Vein endothelial cell (primary cell): ENCODE measurements around a stretch of chr18.

DNA sequence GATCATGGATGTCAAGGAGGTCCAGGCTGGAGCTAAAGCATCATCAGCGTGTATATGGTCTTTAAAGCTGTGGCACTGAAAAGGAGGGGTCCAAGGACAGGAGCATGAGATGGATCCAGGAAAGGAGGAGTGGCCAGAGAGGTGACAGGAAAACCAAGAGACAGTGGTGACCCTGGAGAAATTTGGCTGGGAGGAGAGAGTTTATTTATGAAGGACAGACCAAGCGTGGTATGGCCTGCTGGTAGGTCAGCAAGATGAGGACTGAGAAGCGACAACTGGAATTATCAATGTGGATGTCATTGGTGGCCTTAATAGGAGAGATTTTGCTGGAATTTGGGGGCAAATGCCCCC, 219.5 kb downstream of the ALPK2 start:
- CAGE, long polyA plus RNA = no peak

DNA sequence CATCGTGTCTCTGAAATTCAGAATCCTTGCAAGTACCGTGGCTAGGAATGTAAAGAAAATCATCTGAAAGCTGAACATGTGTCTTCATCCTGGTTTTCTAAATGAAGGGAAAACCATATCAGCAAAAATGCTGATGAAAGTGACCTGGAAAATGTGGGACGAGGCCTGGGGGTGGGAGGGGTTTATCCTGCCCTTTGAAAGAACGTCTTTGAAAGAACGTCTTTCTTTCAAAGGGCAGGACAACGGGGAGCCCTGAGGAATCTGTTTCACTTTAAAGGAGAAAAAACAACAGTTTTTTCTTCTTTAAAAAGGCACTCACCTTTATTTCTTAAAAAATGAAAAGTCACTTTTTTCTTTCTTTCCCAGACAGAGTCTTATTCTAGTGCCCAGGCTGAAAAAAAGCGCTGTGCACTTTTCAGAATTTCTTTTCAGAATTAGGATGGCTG, 185.2 kb downstream of the ALPK2 start:
- CAGE, long polyA plus RNA = no peak

GRCh38 chr18:58576685-58577350, 52.1 kb downstream of the ALPK2 start:
- CAGE, long polyA plus RNA = no peak

GRCh38 chr18:58577351-58577748, 51.5 kb downstream of the ALPK2 start:
- CAGE, long polyA plus RNA = no peak

GRCh38 chr18:58592382-58593000, 36.4 kb downstream of the ALPK2 start:
- CAGE, long polyA plus RNA = no peak

DNA sequence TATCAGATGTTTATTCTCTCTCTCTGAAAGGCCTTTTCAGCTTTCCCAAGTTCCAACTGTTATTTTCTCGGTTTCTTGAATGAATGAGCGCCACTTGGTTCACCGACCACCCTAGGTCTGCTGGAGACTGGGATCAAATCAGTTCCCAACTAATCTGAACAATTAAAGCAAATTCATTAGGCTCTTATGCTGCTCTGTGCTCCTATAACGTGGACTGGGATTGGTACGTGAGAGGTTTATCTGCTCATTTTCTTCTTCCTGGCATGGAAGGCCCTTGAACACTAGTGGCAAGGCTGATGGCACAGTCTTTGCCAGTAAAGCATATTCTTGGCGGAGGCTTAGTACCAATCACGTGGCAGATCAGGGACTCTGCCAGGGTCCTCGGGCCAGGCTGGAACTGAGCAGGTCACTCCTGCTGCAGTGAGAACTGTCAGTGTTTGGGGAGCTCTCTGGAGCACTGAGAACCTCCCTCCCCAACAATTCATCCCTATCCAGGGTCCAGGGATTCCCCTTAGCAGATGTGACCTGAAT, 3.6 kb upstream of the ALPK2 start:
- CAGE, long polyA plus RNA = no peak

DNA sequence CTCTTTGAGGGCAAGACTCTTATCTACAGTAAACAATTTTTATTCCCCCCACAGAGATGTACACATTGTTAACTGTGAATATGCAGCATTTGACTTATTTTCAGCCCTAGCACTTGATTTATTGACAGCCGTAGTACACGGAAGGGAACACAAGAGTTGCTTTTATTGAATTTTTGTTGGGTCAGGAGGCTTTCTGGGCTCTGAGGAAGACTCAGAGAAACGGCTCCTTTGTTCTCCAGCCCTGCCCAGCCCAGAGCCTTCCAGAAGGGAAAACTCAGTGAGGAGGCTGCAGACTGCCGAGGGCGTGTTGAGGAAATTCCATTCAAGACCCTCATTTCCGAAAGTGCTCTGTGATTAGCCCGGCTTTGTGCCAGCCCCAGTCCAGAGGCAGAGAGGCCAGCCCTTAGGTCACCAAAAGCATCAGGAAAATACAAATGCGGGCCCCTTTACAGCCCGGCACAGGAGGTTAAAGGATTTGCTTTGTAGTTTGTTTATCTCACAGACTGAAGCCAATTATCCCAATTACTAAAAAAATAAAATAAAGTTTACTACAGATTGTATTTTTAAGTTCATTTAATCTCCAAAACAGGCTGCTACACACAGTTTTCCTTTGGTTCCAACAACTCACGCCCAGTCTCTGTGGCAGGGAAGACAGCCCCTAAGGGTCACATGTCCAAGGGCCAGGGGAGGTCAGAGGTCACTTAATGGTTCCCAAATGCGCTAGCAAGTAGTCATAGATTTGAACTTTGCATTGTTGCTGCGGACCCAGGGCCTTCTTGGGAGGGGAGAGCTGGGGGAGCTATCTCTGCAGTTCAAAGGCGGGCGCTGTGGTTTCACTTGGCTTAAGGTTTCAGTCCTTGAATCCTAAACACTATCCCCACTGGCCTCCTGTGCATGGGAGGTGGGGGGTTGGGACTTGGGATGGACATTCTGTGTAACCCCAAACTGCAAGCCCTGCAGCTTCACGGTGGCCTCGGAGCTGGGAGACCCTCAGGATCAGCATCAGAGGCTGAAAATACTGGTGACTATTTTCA, 75.0 kb upstream of the ZNF532 start:
- CAGE, long polyA plus RNA = no peak

DNA sequence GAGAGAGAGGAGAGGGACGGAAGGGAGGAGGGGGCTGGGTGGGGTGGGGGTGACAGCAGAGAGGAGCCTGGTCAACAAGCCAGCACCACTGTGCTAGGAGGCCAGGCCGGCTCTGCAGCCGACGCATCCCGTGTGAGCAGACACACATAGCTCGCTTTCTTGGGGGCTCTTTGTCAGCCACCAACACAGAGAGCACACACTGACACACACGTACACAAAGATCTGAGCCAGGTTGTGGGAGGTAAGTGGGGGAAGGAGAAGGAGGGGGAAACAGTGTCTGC, 448 bp upstream of the ZNF532 start:
- CAGE, long polyA plus RNA = no peak

DNA sequence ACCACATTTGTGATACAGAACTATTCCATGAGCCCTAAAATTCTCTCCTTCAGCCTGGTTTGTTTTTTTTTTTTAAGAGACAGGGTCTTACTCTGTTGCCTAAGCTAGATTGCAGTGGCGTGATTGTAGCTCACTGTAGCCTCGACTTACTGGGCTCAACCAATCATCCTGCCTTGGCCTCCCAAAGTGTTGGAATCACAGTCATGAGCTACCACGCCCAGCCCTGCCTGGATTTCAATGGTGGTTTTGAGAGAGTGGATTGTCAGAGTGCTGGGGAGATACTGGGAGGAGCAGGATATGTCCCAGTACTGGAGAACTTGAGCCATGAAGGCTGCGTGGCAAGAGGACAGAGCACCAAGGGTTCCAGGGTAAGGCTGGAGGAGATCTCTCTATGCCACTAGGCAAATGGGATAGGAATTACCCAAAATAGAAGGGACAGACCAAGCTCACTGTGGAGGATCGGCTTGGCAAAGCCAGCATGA, 46.2 kb downstream of the ZNF532 start:
- CAGE, long polyA plus RNA = no peak

DNA sequence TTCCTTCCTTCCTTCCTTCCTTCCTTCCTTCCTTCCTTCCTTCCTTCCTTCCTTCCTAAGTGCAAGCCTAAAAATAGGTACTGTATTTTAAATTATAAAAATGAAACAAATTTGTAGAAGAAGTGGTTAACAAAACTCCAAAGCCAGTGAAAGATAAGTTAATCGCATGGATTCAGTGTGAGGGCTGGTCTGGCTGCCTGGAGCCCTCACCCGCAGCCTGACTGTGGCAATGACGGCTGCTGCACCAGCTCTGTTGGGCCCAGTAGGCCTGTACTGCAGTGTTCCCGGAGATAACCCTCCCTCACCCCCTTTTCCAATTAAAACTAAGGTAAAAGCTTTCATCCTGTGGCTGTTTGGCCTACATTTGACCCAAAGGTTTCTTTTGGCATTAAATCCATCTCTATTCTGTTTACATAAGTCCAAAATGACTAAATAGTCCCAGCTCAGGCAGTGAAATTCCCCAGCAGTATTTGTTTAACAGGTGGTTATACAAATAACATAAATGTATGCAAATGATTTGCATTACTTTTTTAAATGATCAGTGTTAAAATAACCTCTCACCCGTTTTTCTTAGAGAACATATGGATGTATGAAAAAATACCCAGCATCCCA, 77.8 kb downstream of the ZNF532 start:
- CAGE, long polyA plus RNA = no peak

DNA sequence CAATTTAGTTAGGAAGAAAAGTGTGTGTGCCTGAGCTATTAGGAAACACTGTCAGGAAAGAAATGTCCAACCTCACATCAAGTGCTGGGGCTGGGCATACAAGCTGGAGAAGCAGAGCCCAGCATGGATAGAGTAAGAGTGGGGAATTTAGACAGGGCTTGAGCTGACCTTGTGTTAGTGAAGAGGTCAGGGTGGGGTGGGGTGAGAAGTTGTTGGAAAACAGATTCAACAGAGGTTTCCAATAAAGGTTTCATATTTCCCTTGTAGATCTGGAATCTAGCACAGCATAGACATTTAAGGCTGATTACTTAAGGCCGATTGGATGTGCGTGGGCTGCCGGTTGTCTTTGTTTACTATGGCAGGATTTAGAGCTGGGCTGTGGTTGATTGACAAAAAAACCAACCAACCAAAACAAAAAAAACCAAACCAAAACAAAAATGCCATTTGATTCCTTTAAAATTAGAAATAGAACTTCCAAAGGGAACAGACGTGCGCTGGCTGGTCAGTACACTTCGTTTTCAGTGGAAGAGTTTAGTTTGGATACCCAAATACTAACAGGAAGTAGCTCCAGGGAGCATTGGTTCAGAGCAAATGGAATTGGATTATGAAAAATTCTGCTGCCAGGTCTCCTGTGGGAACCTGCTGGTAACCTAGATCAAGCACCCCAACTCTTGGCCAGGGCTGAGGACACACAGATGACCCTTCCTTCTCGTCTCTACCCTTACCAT, 114.8 kb upstream of the SEC11C start:
- CAGE, long polyA plus RNA = no peak

DNA sequence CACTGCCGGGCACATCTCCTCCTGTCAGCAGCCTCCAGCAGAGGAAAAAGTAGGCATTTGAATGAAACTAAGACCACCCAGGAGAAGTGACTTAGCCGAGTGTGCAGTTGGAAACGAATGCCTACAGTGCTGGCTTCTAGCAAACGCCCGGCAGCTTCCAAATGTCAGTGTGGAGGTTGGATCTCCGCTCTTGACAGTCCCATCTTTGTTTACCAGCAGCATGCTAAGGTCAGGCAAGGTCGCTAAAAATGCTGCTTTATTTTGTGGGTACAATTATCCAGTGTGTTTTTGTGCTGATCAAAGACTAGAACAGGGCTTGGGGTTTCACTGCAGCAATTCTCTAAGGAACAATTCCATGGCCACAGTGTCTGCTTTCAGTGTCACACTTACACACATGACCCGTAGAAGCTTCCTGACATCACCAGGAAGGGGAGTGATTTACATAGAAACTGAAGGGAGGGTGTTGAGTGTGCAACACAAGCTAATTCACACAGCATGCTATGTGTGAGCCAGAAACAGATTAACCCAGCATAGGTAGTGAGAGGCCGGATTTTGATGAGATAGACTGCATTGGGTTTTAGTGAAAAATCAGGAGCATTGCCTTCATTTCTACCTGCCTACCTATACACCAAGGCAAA, 109.6 kb upstream of the SEC11C start:
- CAGE, long polyA plus RNA = no peak

DNA sequence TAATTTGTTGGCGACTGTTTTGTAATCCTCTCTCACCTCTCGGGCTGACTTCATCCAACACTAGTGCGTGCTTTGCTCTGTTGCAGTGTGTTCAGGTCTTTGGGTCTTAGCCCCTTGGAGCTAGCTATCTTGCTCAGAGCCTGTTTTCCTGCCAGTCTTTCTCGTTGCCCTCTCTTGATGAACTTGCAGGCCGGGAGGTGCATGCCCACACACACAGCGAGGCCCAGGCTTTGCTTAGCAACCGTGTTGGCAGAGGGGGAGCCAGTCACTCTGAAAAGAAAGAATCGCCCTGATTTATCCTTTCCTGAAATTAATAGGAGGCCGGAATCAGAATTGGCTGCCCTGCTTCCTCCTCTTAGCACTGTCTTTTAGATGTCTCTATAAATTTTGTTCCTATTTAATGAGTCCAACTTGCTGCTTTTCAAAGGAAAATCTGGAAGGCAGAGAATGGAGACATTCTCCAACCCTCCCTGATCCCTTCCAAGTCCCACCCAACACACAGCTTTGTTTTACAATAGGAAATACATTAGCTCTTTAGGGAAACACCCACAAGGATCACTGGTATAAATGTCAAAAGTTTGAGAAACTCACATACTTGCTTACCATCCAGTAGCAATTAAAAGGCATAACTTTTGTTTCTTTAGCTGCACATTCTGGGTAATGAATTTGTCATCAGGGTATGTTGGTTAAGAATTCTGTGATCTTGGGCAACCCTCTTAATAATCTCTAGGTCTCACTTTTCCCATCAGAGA, 97.4 kb upstream of the SEC11C start:
- CAGE, long polyA plus RNA = no peak

GRCh38 chr18:59054857-59055482, 84.7 kb upstream of the SEC11C start:
- CAGE, long polyA plus RNA = no peak

DNA sequence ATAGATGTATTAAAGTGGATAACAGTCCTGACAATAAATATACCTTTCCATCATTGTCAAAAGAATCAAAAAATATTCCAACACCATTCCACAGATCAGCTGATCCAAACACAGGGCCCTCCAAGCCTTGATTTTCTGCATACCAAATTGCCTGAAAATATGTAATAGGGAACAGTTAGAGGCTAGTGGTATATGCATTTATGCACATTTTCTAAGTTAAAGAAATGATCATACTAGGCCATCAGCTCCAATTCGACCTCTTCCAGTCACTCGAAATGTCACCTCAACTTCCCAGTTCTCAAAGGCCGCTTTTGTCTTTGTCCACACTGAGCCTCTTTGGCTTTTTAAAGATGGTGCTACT, 3.8 kb downstream of the LMAN1 start:
- CAGE, long polyA plus RNA = no peak

DNA sequence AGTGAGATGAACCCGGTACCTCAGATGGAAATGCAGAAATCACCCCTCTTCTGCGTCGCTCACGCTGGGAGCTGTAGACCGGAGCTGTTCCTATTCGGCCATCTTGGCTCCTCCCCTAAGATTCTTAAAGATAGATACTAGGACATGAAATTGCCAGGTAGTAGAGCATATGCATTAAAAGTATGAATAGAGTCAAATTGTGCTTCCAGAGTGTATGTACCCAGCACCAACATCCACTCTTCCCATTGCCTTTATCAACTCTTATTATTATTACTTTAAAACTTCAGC, 50.7 kb upstream of the LMAN1 start:
- CAGE, long polyA plus RNA = no peak

GRCh38 chr18:59502364-59503358, 143.6 kb upstream of the LMAN1 start:
- CAGE, long polyA plus RNA = no peak

DNA sequence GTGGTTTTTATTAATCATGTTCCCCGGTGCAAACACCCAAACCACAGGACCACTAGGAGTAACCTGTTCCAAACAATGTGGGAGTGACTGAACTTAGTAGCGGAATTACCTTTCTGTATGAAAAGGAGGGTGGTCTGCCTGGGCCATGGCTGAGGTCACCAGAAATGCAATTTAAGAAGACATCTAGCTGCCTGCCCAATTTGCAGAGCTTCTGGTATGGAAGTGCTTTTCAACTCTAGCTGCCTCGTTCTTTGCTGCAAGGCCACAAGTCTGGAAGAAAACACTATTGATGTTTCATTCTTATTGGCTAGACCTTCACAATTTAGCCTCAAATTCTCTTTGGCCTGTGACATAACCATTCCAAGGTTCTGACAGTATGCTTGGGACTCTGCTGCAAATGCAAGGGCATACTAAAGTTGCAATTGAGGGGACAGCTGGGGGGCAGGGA, 73.3 kb downstream of the CCBE1 start:
- CAGE, long polyA plus RNA = no peak

DNA sequence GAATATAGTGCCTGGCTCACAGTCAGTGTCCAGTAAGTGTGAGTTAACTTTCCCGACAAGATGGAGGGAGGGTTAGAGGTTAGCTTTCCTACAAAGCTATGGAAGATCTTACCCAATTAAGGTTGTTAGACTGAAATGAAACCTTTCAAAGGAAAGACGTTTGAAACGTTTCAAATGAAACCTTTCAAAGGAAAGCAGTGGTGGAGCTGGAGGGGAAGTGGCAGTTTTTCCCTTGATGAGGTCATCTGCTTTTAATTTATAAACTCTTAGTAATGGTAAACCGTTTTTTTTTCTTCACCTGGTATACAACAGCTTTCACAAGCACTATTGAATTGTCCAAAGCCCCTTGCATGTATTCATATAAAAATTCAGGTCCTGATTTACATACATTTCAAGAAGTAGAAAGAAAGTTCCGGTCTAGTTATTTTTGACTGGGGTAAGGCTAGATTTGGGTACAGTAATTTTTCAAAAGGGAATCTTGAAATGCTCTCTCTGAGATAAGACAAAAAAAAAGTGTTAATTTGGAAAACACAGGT, 7.4 kb downstream of the PMAIP1 start:
- CAGE, long polyA plus RNA = no peak

DNA sequence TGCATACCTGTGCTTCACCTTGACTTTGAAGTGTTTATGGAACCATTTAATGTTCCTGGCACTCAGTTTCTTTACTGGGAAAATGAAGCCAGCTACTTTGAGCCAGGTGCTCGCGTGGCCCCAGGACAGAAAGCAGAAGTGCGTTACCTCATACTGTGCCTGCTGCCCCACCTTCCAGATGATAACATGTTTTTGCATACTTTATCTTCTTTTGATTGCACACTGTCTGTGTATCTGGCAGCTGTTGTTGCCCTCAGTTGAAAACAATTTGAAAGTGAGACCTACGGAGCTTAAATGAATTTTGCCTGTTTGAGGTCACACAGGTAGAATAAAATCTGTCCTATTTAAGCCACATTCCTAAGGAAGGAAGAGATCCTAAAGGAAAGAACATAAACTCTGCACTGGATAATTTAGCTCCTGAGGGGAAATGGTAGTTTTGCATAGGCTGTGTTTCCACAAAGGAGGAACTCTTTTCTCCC, 61.4 kb downstream of the PMAIP1 start:
- CAGE, long polyA plus RNA = no peak